Lung (tissue), 4 donors: ENCODE results near the genes TMEM260 and SLC35F4.

- PRO-cap: no peak
- RAMPAGE, long total RNA: no peak
- RRBS: no CpG with 5 or more reads among the region's 6 CpGs
Observed at GRCh38 chr14:55611738-55612614, 32.0 kb downstream of the KTN1 start.

DNA sequence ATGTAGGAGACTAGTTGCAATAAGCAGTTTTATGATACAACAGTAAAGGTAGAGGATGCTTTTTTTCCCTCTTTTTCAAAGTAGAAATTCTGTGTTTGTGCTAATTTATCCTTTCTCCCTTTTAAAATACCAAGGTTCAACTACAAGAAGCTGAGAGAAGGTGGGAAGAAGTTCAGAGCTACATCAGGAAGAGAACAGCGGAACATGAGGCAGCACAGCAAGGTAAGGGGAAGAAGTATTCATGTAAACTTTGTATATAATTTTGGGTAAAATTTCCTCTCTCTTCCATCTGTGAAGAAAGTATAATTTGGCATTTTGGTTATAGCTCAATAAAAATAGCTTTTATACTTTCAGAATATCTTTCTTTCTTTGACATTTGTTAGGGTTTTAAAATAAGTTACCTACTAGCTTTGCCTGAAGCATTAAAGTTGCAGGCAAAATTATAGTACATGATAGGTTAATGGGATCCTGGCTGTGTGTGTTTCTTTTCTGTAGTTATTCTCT, 56.4 kb downstream of the KTN1 start:
- PRO-cap: no peak
- RAMPAGE, long total RNA: no peak
- RRBS: no CpG with 5 or more reads among the region's 1 CpG

DNA sequence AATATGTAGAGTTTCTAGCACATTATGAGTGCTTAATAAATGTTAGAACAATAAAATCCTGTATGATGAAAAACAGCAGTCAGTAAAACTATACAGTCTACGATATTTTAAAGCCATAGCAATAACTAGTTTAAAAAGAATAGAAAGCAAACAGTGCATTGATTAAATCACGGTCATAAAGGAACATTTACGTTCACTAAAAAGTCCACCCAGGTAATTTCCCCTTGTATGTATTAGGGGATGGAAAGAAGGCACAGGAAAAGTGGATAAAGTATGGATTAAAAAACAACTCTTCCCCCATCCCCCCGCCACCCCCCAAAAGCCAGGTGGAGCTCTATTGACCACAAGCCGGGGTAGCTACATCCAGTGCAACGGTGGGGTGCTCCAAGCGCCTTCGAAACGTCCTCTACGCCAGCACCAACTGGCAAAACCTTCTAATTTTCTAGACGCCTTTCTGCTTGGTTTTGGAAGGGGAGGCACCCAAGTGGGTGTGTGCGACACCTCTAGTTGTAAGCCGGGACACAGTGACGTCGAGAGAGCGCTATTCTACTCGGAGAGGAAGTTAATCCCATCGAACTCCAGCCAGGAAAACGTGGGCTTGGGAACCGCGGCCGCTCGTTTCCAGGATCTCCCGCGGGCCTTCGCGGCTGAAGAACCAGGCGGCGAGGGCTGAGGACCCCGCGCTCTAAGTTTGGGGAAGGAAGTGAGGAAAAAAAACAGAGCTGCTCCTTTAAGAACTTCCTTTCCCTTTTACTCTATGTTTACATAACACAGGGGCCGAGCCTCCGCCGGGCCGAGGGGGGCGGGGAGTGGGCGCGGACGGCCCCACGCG, 617 bp upstream of the PELI2 start:
- PRO-cap: no peak
- RAMPAGE, long total RNA: no peak
- RRBS: under 1% methylated on average over 8 of the region's 41 CpGs

DNA sequence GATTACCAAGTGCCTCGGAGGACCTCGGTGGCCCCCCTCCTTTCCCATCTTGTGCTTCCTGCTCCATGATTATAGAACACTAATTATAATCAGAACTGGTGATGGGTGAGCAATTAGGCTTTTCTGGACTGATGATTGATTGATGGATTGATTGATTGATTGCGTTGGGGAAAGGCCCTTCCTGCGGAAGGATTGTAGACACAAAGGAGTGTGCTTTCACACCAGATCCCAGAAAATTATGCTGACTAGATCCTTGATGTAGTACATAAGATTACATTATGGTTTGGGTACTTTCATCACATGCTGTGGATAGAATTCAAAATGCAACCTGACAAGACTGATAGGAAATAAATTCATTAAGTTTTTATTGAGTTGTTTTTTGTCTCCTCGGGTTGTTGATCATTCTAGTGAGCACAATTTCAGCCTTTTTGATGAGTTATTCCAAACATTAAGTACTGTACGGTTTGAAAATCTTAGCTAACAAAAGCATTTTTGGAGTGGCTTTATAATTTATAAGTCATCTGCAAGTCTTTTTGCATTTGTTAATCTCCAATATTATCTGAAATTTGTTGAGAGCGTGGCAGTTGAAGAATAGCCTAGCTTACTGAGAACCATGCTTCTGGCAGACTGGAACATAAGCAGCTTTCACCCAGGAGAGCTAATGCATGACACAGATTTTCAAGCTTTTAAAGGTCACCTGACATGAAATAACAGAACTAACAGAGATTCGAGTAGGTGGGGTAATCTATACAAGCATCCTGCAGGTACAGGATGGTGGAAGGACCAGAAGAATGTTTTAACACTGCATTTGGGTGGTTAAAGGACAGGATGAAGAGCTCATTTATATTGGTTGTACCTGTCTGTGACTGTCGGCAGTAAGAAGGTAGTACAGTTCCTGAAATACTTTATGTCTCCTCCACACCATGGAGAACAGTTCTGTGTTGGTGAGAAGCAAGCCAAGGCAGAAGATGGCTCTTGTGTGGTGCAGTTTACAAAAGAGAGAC, 8.7 kb downstream of the PELI2 start:
- PRO-cap: no peak
- RAMPAGE, long total RNA: no peak
- RRBS: no CpG with 5 or more reads among the region's 9 CpGs

DNA sequence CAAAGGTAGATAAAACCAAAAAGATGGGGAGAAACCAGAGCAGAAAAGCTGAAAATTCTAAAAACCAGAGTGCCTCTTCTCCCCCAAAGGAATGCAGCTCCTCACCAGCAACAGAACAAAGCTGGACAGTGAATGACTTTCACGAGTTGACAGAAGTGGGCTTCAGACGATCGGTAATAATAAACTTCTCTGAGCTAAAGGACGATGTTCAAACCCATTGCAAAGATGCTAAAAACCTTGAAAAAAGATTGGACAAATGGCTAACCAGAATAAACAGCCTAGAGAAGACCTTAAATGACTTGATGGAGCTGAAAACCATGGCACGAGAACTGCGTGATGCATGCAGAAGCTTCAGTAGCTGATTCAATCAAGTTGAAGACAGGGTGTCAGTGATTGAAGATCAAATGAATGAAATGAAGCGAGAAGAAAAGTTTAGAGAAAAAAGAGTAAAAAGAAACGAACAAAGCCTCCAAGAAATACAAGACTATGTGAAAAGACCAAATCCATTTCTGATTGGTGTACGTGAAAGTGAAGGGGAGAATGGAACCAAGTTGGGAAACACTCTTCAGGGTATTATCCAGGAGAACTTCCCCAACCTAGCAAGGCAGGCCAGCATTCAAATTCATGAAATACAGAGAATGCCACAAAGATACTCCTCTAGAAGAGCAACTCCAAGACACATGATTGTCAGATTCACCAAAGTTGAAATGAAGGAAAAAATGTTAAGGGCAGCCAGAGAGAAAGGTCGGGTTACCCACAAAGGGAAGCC, 111.6 kb downstream of the PELI2 start:
- PRO-cap: no peak
- RAMPAGE, long total RNA: no peak
- RRBS: no CpG with 5 or more reads among the region's 10 CpGs

DNA sequence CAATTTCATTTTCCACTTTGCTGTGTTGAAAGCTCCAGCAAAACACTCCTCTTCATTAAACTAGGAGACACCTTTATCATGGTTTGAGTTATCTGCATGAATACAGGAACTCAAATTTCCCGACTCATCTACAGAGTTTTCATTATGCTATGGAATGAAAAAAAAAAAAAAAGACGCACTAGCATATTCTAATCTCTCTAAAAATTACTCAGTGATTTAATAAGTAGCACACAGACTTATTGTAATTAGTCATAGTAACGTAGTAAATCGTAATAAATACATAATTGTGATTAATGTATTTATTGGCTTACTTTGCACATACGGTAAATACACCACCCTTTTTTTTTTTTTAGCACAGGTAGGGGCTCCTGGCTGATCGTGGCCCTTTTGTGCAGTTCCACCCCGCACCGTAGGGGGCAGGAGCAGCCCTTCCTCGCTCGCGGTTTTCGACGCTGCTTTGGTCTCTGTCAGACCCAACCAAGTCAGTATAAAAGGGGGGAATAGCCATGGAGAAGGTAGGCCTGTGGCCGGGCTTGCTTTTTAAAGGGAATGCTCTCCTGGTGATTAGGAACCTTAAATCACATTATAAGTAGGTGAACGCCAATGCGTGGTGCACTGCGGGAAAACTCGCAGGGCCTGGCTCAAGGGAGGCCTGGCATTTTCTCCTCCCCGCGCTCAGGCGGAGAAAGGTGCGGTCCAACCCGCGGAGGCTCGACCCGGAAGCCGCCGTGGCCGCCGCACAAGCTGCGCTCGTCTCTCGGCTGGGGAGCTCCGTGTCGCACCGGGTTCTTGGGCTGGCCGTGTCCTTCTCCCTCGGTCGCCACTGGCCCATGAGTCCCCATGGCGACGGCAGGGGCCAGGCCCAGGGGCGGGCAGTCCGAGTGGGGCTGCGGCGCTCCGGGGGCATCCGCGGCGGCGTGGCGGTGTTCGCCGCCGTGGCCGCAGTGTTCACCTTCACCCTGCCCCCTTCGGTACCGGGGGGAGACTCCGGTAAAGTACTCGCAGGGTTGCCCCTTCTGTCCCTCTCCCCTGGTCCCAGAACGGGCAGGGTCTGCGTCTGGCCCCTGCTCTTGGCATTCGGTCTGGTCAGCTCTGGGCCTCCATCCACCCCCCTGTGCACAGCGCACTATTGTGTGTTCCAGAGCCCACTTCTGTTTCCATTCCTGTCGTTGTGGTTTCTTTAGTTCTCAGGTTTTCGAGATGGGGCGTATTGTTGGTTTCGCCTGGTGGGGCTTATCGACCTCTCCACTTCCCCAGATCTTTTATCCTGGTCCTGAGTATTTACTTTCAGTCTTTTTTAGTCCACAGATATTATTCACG, at the start of gene TMEM260:
Gene TMEM260, plus strand, starts transcription at position 714 of the 1,320 bp plus-strand sequence.
- PRO-cap: unidirectional peak, plus-strand start at position 742 of the sequence
- RAMPAGE, long total RNA: no peak
- RRBS: under 1% methylated on average over 27 of the region's 69 CpGs

DNA sequence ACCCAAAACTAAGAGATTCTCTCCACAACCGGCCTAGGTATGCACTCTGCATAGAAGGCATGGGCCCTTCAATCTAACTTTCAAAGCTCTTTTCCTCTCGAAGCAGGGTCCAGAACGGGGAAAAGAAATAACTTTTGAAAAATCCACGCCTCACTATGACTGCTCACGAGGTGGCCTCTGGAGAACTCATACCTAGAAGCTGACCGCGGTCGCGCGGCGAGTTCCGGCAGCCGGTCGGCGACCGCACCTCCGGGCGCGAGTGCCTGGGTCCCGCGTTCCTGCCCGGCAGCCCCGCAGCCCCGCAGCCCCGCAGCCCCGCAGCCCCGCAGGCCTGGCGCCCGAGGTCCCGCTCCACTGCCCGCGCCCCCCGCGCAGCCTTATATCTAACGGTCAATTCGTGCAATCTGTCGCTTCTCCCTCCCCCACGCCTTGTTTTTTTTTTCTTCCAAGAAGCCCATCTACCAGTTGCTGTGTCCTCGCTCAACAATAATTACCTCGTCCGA, 2.5 kb downstream of the OTX2 start:
- PRO-cap: no peak
- RAMPAGE, long total RNA: no peak
- RRBS: no CpG with 5 or more reads among the region's 41 CpGs

DNA sequence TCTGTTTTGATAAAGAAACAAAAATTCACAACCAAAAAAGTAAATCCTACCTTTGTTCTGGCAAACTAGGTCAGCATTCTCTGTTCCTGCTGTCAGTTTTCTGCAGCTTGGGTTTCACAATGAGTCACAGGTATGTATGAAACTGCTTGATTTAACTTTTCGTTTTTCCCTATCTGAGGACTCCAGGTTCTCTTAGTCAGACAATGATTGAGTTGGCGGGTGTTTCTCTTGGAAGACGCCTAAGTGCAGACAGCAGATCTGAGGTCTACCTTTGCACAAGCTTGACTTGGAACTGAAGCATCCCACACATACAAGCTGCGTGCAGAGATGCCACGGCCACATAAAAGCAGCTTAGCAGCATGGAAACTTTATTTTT, 208.1 kb downstream of the EXOC5 start:
- PRO-cap: no peak
- RAMPAGE, long total RNA: no peak
- RRBS: no CpG with 5 or more reads among the region's 5 CpGs

- PRO-cap: bidirectional peak, plus-strand start at chr14:57268604, minus-strand start at chr14:57268526
- RAMPAGE, long total RNA: no peak
- RRBS: 2% methylated on average over 12 of the region's 35 CpGs
Observed at GRCh38 chr14:57268321-57268747, 371 bp downstream of the EXOC5 start.

- PRO-cap: no peak
- RAMPAGE, long total RNA: no peak
- RRBS: 4% methylated on average over 51 of the region's 97 CpGs
Observed at GRCh38 chr14:57865385-57866271, at the start of gene SLC35F4. Gene SLC35F4 (minus strand): TSS chr14:57866092.

- PRO-cap: bidirectional peak, plus-strand start at chr14:58297883, minus-strand start at chr14:58297759
- RAMPAGE, long total RNA: no peak
- RRBS: under 1% methylated on average over 4 of the region's 52 CpGs
Observed at GRCh38 chr14:58297249-58298317, 772 bp upstream of the ARID4A start.

- PRO-cap: no peak
- RAMPAGE, long total RNA: no peak
- RRBS: no CpG with 5 or more reads among the region's 9 CpGs
Observed at GRCh38 chr14:58347297-58348132, 48.2 kb upstream of the TOMM20L start.

- PRO-cap: no peak
- RAMPAGE, long total RNA: no peak
- RRBS: no CpG with 5 or more reads among the region's 8 CpGs
Observed at GRCh38 chr14:58351012-58351673, 44.6 kb upstream of the TOMM20L start.

DNA sequence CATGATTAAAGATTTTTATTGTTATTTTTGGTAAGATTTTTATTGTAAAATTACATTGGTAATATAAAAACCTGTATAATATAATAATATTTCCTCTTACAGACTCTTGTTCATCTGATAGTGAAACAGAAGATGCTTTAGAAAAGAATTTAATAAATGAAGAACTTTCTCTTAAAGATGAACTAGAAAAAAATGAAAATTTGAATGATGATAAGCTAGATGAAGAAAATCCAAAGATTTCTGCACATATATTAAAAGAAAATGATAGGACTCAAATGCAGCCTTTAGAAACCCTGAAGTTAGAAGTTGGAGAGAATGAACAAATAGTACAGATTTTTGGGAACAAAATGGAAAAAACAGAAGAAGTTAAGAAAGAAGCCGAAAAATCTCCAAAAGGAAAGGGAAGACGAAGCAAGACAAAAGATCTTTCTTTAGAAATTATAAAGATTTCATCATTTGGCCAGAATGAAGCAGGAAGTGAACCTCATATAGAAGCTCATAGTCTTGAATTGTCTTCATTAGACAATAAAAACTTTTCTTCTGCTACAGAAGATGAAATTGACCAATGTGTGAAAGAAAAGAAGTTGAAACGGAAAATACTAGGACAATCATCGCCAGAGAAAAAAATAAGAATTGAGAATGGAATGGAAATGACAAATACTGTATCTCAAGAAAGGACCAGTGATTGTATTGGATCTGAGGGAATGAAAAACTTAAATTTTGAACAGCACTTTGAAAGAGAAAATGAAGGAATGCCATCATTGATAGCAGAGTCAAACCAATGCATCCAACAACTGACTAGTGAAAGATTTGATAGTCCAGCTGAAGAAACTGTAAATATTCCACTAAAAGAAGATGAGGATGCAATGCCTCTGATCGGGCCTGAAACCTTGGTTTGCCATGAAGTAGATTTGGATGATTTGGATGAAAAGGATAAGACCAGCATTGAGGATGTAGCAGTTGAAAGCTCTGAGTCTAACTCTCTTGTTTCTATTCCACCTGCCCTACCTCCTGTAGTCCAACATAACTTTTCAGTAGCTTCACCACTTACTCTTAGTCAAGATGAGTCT, 31.3 kb upstream of the TOMM20L start:
- PRO-cap: no peak
- RAMPAGE, long total RNA: no peak
- RRBS: no CpG with 5 or more reads among the region's 5 CpGs

DNA sequence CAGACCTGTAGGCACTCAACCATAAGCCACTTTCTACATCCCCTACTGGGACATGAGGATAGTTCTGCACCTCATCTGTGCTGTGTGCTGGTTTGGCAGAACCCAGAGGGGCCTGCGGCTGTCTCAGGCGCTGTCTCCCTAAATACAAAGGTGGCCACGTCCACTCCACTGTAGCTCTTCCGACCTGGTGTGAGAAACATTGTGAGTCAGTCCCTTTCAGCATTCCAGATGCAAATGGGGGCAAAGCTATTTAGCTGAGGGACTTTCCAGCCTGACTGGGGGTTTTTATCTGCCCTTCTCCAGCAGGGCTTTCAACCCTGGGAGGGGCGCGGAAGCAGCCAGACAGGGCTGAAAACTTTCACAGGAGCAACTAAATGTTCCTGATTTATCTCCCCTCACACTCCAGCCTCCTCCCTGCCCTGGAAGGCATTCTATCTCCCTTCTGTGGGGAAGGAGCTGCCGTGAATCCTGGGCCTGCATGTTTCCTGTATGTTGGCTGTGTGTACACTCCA, 218.2 kb upstream of the DAAM1 start:
- PRO-cap: no peak
- RAMPAGE, long total RNA: no peak
- RRBS: no CpG with 5 or more reads among the region's 7 CpGs

- PRO-cap: no peak
- RAMPAGE, long total RNA: no peak
- RRBS: no CpG with 5 or more reads among the region's 8 CpGs
Observed at GRCh38 chr14:59161571-59162371, 26.7 kb upstream of the DAAM1 start.

DNA sequence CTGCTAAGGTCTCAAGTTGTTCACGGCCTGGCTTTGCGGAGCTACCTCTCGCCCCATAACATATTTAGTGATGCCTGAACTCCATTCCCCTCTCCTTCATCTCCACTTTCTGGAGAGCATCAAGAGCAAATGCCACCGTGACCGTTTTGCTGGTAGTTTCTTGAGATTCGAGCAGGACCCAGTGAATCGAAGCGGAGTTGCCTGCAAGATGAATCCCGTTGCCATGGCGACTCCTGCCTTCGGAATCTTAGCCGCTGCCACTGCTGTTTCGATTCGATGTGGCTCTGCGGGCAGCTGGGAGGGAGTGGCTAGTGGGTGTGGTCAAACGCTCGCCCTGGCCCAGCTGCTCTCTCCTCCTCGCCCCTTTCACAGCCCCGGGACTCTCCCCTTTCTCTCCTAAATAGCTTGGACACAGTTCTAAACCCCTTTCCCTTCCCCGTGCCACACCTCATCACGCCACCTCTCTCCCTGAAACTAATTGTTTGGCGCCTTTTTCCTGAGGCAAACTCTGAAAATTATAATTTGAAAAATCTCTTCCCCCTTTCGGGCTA, 1.4 kb downstream of the DAAM1 start:
- PRO-cap: no peak
- RAMPAGE, long total RNA: no peak
- RRBS: no CpG with 5 or more reads among the region's 23 CpGs

- PRO-cap: no peak
- RAMPAGE, long total RNA: no peak
- RRBS: no CpG with 5 or more reads among the region's 4 CpGs
Observed at GRCh38 chr14:59337223-59337694, 127.9 kb downstream of the GPR135 start.

- PRO-cap: no peak
- RAMPAGE, long total RNA: no peak
- RRBS: no CpG with 5 or more reads among the region's 5 CpGs
Observed at GRCh38 chr14:59424588-59425255, 40.5 kb downstream of the GPR135 start.

GRCh38 chr14:60003031-60003608, 88.6 kb upstream of the PCNX4 start:
- PRO-cap: no peak
- RAMPAGE, long total RNA: no peak
- RRBS: no CpG with 5 or more reads among the region's 2 CpGs